Calu3 (cell line): Measurements from ENCODE around the gene DKK2.

DNA sequence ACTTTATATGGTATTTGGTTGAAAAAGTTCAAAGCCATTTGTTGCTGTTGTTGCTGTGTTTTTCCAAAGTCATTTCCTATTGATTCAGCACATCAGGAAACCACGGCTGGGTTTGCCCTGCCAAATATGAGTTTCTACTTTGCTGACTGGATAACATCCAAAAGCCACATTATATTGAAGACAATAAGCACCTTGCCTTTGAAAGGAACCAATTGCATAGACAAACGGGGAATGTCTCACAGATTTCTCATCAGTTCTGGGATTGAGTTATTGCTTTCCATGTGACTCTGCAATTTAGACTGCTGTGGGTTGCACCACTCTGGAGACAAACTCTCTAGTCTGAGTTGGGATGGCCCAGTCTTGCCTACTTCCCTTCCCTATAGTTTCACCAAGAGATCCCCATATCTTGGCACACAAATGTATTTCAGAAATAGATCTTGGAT is 206.1 kb downstream of the SLC39A8 start:
- PRO-cap: no peak

GRCh38 chr4:102554451-102554807 is 53.3 kb downstream of the NFKB1 start:
- PRO-cap: no peak

GRCh38 chr4:102597317-102597789 is 96.2 kb downstream of the NFKB1 start:
- PRO-cap: no peak

DNA sequence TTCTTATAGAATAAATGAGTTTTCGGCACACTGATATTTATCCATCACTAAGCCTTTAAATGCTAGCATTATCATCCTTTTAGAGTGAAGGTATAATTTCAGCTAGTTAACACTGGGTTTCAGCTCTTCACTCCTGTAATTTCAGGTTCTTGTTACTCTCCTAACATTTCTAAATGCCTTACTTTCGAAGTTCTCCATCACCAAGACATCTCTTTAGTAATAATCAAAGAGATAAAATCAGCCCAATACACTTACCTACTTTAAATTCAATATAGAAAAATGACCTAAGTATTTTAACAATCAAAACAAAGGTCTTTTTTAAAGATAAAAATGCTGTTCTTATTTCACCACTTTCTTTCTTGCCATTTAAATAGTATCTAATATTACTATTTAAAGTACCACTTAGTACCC is 11.8 kb downstream of the UBE2D3 start:
- PRO-cap: no peak

- PRO-cap: bidirectional peak, plus-strand start at chr4:102829375, minus-strand start at chr4:102829270
These were observed 1.7 kb upstream of the UBE2D3 start for GRCh38 chr4:102828883-102829615.

- PRO-cap: bidirectional peak, plus-strand start at chr4:102869041, minus-strand start at chr4:102868895
These were observed 241 bp upstream of the CISD2 start for GRCh38 chr4:102868567-102868934.

- PRO-cap: no peak
These were observed 1.1 kb downstream of the CISD2 start for GRCh38 chr4:102869861-102870237.

- PRO-cap: no peak
These were observed 227.4 kb upstream of the CENPE start for GRCh38 chr4:103425355-103426053.

GRCh38 chr4:105060420-105060982 is 86.2 kb upstream of the TET2 start:
- PRO-cap: no peak

DNA sequence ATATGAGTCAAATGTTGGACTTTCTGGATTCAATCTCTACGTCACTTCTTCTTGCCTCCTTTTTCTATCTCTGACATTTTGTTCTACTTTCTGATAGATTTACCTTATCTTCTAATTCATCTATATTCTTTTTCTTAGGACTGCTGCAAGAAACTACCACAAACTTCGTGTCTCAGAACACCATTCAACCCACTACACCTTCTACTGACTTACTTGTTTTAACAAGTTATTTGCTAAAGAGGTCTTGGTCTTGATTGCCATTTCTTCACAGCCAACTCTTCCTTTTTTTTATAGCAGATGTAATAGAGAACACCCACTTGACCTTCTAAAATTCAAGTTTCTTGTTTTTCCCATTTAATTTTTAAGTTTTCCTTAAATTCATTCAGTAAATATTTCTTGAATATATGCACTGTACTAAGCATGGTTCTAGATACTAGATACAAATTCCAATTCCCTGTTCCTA is 7.9 kb downstream of the PPA2 start:
- PRO-cap: no peak

DNA sequence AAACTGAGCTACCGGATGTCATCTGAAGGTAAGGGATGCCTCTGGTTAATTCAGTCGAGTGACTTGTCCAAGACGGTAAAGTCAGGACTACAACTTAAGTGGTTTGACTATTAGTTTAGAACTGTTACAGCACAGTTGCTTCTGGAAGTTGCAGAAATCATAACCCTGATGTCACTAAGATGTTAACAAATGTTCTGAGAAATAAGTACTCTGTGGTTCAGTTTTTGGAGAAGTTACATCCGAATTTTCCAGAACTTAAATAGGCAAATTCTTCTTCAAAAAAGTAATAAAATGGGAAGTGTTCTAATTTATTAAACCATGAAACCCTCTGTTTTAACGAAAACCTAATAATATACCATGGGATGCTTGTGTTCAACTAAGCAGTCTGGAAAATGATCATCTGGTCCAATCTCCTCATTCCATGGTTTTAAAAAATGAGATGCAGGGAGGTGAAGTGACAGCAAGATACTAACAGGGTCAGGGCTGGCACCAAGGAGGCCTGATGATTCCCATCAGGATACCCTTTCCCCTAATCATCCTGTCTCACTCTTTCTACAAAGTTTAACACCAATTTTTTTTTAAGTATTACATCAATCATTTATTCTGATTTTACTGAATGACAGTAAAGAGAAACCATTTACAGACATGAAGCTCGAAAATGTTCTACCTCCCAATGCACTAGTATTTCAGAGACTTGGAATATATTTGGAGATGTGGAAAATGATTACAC is 2.9 kb downstream of the PPA2 start:
- PRO-cap: no peak

DNA sequence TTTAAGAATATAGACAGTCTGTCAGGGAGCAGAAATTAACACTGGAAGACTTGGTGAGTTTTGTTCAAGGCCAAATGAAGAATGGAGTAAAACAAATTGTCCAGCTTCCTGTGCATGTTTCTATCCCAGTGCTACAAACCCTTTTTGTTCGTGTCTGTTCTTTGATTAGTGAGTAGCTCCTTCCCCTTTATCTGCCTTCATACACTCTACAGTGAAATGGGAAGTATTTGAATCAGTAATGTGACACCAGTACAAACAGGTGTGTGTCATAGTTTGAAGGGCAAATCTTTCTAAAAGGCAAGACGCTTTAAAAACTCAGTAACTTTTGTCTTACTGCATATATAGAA is 5.8 kb downstream of the ARHGEF38 start:
- PRO-cap: no peak

DNA sequence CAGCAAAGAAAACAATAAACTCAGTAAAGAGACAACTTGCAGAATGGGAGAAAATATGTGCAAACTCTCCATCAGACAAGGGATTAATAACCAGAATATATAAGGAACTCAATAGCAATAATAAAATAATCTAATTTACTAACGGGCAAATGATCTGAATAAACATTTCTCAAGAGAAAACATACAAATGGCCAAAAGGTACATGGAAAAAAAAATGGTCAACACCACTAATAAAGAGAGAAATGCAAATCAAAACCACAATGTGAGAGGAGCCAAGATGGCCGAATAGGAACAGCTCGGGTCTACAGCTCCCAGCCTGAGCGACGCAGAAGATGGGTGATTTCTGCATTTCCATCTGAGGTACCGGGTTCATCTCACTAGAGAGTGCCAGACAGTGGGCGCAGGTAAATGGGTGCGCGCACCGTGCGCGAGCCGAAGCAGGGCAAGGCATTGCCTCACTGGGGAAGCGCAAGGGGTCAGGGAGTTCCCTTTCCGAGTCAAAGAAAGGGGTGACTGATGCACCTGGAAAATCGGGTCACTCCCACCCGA is 196.2 kb downstream of the TBCK start:
- PRO-cap: no peak

GRCh38 chr4:107036098-107036874 is at the start of gene DKK2:
Gene DKK2 (minus strand): TSS chr4:107036313.
- PRO-cap: no peak

DNA sequence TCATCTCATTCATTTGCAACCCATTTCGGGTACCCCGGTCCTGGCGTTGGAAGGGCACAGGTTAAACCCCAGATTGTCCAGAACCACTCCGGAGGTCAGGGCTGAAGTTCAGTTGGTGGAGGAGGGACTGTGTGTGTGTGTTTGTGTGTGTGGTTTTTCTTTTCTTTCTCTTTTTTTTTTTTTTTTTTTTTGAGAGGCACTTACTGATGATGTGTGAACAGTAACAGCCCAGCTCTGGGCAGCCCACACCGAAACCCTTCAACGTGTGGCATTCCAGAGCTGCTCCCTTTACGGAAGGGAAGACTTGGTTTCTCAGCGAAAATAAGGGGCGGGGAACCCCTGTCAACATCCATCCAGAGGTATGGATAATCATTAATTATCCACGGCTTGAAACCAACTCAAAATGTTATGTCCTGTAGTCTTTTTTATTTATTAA is 737 bp downstream of the SGMS2 start:
- PRO-cap: bidirectional peak, plus-strand start at position 271 of the sequence, minus-strand start at position 267 of the sequence

- PRO-cap: no peak
These were observed 12.7 kb downstream of the SGMS2 start for GRCh38 chr4:107837118-107838052.

DNA sequence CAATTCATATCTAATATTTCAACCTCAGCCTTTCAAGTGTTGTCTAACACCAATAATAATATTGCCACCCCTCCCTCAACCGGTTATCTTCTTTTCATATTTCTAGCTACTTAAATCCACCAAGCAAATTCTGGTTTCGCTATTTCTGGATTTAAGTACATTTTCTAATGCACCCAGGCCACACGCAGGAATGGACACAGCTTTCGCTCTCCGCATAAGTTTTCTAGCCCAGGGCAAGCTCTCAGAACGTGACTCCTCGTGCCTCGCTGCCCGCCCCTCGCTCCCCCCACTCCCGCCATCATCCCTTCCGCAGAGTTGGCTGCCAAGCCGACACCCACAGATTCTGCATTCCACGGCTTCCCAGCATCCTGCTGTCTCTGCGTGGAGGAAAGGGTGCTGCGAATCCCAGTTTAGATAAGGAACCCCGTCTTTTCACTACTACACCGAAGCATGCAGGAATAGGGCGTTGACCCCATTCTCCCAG is 672 bp upstream of the CYP2U1 start:
- PRO-cap: no peak

GRCh38 chr4:107988065-107988283 is 1.7 kb upstream of the HADH start:
- PRO-cap: unidirectional peak, plus-strand start at chr4:107988157

- PRO-cap: no peak
These were observed 1.9 kb downstream of the HADH start for GRCh38 chr4:107991557-107992042.

- PRO-cap: no peak
These were observed 40.2 kb downstream of the HADH start for GRCh38 chr4:108029988-108030209.